HT-29 (cell line): Measurements from ENCODE around the genes TREM1, FRS3 and CCND3.

DNA sequence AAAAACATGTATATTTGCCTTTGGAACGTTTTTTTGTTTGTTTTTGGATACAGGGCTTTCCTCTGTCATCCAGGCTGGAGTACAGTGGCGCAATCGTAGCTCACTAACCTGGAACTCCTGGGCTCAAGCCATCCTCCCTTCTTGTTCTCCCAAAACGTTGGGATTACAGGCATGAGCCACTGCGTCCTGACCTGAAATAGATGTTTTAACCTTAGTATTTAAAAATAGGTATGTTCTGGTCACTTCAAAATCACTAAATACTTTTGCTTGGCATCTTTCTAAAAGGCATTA is 2.3 kb downstream of the NFYA start:
- RAMPAGE, long total RNA = no peak

GRCh38 chr6:41080443-41081238 is 7.9 kb downstream of the NFYA start:
- RAMPAGE, long total RNA = no peak

- RAMPAGE, long total RNA = no peak
Measured at GRCh38 chr6:41089491-41089852, 16.7 kb downstream of the NFYA start.

DNA sequence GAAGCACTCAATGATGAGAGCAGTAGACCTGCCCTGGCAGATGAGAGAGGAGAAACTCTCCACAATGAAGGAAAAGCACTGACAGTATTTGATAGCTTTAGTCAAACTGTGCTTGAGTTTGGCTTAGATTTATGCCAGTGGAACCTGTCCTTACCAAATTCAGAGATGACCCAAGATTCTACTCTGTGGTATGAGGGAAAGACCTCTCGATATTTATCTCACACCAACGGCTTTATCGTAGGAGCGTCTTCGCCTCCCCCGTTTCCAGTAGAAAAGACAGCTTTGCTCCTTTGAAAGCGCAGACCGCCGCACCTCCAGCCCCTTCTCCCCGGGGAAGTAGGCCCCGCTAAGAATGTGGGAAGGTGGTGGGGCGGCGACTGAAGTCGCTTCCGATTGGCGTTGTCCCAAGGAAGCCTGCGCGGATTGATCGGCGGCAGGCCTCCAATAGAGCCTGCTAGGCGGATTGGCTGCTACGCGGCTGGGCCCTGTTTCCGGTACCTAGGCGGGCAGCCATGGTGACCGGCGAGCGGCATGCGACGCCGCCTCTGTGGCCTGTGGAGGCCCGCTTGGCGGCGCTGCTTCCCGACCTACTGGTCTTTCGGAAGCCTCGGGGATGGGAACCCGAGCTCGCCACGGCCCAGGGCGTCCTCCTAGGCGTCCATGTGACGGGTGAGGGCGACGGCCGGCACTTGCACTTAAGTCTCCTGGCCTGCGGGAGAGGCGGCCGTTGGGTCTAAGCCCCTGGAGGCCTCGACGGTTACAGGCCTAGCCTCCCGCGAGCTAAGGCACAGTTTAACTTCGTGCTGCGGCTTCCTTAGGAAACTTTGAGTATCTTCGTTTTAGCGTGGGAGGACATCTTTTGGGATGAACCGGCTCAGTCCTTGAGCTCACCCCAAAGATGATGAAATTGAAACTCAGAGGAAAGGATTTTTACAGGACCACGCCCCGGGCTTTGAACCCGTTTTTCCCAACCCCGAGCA is 28.0 kb downstream of the NFYA start:
- RAMPAGE, long total RNA = no peak

DNA sequence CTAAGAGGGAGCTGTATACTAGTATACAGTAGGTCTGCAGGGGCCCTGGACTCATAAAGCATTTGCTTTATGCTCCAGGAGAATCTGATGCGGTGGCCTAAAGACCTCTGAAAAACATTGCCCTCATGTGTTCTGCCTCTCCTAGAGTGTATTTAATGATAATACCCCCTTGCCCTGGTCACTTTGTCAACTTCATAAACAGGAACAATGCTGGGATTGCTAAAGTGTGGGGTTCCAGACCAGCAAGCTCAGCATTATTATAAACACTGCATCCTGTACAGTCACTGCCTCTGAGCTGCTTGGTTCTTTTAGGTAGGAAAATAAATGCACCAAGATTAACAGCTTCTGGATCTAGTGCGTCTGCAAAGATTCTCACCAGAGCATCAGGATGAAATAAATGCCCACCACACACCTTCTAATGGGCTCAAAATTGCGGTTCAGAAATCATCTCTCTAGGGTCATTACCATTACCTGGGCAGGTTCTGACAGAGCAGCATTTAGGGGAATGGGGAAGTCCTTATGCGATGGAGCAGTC is 12.2 kb downstream of the TREM1 start:
- RAMPAGE, long total RNA = no peak

DNA sequence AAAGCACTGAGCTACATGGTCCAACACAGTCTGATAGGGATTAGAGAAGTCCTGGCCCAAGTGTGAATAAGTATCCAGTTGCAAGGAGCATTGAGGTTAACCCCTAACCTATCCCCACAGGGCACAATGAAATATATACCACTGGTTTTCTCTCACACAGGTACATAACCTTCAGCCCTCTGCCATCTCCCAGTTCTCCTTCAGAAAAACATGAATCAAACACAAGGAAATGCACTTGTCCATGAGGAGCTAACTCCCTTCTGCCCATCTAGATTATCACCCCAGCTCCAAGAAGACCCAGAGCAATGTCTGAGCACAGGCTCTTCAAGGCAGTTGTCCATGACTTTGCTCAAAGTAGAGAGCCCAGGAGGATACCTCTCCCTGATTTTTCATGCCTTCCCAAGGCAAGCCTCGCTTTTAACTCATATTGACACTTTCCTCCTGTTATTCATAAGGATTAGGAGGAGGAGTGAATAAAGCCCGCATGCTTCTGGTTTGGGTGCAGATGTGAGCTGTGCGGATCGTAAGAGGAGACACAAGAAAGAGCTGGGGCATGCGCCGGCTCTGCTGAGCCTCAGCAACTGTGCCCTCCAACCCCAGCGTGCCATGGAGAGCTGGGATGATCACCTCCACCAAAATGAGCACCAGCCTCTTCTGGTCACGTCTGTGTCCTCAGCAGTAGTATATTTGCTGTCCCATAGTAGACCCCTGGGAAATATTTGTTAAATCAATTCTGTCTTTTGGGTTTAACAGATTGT is 806 bp downstream of the TREM1 start:
- RAMPAGE, long total RNA = no peak

- RAMPAGE, long total RNA = no peak
Measured at GRCh38 chr6:41286255-41287332, at the start of gene TREM1. Gene TREM1, minus strand, starts transcription at chr6:41286682.

DNA sequence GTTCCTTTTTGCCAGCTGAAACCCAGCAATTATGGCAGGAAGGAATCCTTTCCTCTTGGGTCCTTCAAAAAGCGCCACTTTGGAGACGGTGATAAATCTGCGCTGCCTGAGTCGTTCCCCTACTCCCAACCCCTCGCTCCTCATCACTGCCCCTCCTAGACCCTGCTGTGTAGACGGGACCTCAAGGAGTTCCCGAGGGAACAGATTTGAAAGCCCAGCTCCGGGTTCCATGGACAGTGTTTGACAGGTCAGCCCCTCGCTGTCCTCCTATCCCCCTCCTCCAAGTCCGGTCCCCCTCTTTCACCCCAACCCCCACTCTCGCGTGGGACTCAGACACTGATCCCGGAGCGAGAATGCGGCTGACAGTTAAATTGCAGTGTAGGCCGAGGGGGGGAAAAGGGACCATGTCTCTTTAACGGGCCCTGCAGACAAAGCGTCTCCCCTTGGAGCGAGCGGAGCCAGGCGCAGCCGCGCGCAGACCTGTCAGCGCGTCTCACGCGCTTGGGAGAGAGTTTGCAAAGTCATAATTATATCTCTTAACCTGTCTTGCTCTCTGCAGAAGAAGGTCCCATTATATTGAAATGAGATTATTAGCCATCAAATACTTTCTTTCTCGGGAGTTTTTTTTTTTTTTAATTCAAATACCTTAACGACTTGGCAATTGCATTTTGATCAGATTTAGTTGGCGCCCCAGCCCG is 39.7 kb downstream of the NCR2 start:
- RAMPAGE, long total RNA = no peak

- RAMPAGE, long total RNA = no peak
Measured at GRCh38 chr6:41469663-41470337, 76.4 kb upstream of the FOXP4 start.

DNA sequence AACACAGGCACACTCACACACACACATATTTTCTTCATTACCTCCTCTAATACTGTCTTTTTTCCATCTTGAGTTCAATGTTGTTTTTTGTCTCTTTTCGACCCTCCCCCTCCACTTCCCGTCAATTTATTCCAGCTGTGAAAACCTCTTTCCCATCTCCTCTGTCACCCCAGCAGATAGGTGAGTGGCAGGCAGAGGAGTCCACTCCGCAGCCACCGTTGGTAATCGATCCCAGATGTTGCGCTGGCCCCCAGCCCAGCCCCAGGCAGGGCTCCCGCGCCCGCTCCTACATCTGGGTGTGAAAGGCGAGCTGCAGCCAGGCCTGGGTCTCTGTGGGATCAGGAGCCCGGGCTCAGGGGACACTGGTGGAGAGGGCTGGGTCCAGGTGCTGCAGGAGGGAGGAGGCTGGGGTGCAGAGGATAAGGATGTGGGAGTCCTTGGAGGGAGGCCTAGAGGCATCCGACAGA is 56.7 kb upstream of the FOXP4 start:
- RAMPAGE, long total RNA = no peak

DNA sequence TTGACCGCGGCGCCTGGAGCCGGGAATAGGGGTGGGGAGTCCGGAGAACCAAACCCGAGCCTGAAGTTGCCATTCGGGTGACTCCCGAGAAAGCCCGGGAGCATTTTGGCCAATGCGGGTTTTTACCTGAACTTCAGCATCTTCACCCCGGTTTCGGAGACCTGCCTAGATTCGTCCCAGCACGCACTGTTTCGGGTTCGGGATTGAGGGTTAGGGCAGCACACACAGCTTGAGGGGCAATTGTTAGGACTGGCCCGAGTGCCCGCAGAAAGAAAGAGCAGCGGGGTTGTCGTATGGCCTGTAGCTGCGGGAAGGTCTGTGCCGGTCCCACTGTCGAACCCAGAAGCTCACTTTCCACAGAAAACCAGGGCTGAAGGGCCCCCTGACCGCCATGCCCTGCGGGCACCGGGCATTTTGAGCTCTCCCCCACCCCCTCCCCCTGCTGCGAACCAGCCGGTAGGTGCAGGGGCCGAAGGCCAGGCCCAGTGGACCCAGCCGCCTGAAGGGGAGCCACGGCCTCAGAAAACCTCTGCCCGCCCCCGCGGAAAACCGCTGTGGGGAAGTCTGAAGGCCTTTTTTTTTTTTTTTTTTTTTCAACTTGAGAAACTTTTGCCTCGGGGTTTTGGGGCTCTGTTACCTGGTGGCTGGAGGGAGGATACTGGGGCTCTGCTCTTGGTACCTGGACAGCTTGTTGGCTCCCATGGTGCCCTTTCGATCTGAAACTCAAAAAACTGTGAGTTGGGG is 2.2 kb downstream of the FOXP4 start:
- RAMPAGE, long total RNA = no peak

DNA sequence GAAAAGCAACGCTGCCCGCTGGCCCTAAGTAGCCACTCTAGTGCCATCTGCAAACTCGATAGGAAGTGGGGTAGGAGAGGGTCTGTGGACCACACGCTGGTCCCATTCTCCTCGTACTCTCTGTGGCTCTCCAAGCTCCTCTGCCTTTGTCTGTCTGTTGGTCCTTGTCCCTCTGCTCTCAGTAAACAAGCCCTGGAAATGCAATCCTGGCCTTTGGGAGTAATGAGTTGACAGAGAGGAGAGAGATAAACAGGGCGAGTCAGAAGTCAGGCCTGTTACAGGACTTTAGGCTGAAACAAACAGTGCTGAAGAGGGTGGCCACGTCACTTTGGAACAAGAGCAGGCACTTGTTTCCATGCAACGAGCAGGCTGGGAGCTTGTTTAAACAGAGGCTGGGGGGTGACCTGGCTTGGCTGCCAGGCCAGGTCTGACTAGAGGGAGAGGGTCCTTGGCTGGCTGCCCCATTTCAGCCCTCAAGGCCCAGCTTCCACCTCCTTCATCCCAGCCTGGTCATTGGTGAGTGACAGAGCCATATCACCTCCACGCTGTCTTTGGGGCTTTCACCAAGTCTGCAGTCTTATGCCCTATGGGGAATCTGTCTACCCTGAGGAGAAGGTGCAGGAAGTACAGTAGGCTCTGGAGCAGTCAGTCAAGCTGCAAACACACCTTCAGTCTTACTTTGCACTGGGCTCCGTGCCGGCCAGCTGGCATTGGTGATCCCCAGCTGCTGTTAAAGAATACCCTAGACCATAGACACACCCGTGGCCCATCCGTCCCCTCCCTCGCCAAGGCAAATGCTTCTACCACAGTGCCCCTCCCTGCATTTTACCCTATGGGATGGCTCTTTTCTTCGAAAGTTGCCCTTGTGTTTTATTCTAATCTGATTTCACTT is 22.6 kb downstream of the FOXP4 start:
- RAMPAGE, long total RNA = no peak

- RAMPAGE, long total RNA = no peak
Measured at GRCh38 chr6:41589420-41590379, 43.5 kb downstream of the FOXP4 start.

- RAMPAGE, long total RNA = no peak
Measured at GRCh38 chr6:41682049-41682732, 43.9 kb downstream of the MDFI start.

DNA sequence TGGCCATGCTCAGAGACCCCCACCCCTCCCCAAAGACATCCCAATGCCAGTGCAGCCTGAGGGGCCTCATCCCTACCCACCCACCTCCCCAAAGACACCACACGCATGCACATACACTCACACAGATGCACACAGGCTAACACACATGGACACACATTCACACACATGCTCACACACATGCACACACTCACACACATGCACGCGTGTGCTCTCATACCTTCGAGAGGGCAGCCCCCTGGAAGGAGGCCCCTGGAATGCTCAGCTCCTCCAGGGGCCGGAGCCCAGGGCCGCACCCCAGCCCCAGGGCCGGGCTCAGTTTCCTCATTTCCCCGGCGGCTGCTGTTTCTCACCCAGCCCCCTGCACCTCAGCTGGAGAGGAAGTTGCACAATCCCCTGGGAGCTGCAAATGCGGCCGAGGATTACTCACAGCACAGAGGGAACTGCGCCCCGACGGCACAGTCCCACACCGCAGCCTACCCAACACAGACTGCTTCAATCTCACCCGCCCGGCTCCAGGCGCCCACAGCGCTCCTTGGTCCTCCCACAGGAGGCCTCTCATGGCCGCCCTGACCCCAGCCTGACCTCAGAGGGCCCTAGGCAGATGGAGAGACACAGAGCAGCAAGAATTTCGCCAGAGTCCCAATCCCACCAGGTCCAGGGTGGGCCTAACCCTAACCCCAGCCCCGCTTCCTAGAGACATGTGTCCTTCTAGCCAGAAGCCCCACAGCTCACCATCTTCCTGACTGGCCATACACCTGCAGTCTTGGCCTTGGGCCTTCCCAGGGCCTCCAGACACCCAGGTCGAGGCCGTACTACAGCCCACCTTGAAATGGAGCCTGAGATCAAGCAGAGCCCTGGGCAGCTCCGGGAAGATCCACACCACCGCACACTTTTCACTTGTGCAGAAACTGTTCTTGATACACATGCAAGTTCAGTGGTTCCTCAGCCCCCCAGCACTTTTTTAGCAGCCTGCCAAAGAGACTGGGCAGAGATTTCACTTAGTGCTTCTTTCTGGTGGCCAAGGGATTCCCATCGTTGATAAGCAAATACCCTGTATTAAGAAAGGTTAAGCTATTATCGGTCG is 11.8 kb downstream of the TFEB start:
- RAMPAGE, long total RNA = no peak

DNA sequence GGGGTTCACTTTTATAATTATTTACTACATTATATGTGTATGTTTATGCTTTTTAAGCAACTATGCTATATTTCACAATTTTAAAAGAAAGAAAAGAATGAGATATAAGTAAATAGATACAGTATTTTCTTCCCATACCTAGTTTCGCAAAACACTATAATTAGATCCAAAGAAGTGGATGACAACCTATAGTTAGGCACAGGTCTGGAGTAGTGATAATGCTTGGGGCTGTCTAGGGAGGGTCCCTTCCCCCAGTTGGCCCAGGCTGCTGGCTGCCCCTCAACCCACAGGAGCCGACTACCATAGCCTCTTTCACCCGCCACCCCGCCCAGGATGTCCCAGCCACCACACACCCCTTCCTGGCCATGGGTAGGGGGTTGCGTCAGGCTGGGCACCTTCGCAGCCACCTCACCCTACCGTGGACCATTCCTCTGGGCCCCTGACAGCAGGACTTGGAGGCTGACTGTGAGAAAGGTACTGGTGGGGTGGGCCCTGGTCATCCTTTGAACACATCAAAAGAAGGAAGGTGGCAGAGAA is 8.6 kb downstream of the TFEB start:
- RAMPAGE, long total RNA = no peak

DNA sequence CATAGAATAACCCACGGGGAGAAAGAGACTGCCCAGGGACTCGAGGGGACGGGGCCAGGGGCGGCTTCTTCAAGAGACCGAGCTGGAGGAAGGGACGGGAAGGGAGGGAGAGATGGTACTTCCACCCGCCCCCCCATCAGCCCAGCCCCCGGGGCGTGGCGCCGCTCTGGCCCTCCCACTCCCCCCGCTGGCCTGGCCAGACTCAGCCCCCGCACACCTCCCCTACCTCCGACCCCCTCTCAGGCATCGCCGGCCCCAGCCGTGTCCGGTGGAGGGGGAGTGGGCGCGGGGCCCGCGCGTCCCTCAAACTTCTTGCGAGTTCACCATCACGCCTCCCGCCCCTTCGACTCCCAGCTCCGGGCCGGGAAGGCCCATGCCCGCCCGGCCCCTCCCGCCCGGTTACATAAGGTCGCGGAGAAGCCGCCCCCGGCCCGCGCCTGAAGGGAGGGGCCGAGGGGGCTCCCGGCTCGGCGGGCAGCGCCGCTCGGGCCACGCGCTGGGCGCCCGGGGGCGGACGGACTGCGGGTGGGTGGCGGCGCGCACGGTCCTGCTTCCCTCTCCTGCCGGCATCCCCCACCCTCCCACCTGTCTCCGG is 637 bp downstream of the TFEB start:
- RAMPAGE, long total RNA = no peak

DNA sequence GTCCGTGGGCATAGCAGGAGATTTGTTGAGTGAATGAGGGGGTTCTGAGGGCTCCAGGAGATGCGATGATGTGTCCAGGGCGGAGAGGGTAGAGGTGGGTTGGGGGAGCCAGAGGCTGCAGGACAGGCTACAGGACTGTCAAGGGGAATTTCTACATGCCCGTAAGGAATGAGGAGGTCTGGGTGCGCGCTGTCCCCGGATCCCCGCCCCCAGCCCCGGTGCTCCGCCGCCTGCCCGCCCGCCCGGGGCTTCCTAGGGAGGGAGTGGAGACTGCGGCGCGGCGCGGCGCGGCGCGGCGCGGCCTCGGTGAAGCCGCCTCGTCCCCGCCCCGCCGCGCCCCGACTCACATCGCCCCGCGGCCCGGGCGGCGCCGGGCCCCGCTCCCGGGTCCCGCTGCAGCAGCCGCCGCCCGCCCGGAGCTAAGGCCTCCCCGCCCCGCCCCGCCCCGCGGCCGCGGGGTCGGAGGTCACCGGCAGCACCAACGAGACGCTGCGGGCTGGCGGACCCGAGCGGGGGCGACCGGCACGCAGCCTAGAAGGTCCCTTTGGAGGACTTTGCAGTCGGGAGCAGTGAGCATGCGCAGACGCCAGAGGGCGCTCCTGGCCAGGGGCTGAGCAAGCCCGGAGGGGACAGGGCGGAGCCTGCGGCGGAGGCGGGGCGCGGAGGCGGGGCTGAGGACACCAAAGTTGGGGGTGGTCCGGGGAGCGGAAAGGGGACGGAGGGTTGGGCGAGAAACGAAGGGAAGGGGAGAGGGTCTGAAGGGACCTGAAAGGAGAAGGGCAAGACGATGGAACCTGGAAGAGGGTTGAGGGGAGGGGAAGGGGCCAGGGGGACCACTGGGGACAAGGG is at the start of gene FRS3:
FRS3 (minus strand) TSS at position 432 of the 849 bp plus-strand sequence.
- RAMPAGE, long total RNA = no peak

DNA sequence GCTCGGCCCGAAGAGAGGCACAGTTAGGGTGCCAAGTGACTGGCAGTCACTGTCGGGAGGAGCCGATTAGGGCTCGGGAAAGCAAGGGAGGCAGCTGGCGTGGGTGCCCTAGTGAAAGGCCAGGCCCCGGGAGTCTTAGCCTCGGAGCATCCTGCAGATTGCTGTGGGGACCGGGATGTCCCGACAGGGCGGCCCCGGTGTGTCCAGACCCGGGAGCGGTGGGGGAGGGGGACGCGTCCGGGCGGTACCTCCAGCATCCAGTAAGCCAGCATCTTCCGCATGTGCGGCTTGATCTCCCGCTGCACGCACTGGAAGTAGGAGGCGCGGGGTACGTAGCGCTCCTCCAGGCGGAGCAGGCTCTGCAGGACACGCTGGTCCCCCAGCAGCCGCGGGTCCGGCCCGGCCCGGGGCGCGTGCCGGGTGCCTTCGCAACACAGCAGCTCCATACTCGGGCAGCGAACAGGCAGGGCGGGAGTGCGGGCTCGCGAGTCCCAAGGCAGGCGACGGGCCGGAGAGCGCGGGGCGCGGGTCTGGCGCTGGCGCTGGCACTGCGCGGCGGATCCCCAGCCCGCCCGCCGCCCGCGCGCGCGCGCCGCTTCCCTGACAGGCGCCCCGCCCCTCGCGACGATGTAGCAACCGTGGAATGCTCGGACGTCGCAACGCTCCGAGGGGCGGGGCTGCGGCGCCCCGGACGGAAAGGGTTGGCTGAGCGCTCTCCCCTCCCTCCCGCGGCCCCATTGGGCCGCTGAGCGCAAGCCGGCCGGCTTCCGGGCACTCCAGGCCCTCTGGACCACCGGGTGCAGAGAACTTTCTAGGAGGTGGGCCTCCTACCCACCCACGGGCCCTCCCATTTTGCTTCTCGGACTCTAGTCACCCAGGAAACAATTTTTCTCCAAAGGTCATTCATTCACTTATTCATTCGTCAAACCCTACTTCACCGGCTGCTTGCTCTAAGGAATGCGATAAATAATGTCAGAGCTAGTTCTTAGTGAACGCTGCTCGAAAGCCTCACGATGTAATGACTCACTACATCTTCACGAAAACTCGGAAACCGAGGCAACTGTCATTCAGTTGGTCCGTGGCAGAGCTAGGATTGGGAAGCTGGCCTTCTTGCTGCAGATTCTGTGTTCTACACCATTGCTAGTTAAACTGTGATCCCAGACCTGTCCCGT is at the start of gene CCND3:
CCND3 (minus strand) TSS at position 605 of the 1,172 bp plus-strand sequence.
- RAMPAGE, long total RNA = no peak

GRCh38 chr6:42030500-42031289 is 19.6 kb upstream of the TAF8 start:
- RAMPAGE, long total RNA = no peak